Foreskin fibroblast (primary cell): Measurements from ENCODE around the gene KRI1.

DNA sequence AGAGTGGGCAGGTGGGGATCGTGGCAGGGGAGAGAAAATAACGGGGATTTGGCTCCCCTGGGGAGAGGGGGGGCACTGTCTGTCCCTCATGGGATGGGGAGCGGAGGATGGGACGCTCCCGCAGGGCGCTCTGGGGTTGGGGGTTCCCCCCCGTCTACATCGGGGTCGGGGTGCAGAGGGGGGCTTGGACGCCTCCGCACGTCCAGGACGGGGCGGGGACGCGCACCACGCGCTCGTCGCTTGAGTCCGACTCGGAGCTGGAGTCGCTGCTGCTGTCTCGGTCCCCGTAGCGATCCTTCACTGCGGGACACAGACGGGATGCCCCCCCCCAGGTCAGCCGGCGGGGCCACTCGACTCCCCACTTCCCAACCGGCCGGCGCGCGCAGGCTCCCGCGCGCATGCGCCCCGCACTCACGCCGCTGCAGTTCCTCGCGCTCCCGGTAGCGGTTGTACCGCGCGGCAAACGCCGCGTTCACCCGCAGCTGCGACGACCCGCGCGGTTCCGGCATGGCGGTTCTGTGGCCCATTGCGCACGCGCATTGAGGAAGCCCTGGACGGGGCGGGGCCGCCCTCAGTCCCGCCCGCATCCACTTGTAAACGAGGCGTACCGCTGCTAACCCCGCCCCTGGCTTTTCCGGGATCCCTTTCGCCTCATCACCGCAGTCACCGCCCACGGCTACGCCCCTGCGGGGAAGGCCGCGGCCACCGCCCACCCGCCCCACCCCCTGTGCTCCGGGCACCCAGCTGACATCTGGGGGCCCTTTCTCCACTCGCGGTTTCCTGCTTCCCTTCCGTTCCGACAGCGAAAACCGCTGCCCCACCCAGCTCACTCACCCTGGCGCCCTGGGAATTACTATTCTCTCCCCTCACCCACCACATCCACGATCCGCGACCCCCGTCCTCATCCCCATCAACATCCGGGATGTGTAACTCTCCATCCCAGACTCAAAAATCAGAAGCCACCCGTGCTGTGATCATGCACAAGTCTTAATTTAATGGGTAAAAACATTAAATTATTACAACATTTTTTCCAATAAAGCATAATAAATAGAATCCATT lies at the start of gene KRI1:
KRI1 (minus strand) TSS at position 520 of the 1,059 bp plus-strand sequence.
- RRBS: under 1% methylated on average over 36 of the region's 98 CpGs

GRCh38 chr19:10604029-10605255 lies 17.3 kb upstream of the AP1M2 start:
- RRBS: no CpG with 5 or more reads among the region's 20 CpGs

- RRBS: 0% methylated on average over 15 of the region's 73 CpGs
These were observed 522 bp downstream of the ILF3 start for GRCh38 chr19:10654518-10655218.

- RRBS: no CpG with 5 or more reads among the region's 10 CpGs
These were observed 19.5 kb upstream of the QTRT1 start for GRCh38 chr19:10681566-10682244.

GRCh38 chr19:10683601-10683931 lies 17.7 kb upstream of the QTRT1 start:
- RRBS: 88% methylated on average over 9 of the region's 17 CpGs

DNA sequence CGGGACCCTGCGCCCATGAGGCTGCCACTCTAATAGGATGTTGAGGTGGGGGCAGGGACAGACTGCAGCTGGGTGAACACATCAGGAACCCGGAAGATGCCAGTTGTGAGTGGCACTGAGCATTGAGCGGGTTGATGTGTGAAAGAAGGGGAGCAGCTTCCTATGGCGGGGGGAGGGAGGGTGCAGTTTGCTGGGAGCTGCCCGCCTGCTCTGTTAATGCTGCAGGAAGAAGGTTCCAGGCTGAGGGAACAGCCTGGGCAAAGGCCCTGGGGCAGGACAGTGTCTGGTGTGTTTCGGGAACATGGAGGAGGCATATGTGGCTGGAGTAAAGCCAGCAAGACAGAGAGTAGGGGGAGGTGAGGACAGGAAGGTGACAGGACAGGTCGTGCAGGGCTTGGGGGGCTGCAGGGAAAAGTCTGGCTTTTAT lies 29.8 kb downstream of the DNM2 start:
- RRBS: no CpG with 5 or more reads among the region's 8 CpGs

DNA sequence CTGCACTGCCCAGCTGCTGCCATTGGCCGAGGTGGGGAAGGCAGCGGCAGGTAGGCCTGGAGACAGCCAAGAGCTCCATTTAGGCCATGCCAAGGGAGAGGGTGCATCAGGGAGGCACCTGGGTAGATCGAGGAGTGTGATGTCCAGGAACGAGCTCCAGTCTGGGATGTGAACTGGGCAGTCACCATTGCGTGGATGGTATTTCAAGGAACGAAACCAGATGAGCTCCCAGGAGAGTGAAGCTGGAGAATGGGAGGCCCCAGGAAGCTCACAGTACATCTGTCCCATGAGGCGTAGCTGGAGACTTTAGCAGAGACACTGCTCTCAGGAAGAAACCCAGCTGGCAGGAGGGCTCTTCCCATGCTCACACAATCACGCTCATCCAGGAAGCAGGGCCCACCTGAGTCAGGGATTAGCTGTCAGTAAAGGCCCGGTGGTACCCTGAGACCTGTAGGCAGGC lies 15.4 kb downstream of the TMED1 start:
- RRBS: no CpG with 5 or more reads among the region's 9 CpGs

GRCh38 chr19:10836416-10836866 lies 429 bp upstream of the TMED1 start:
- RRBS: no CpG with 5 or more reads among the region's 31 CpGs

DNA sequence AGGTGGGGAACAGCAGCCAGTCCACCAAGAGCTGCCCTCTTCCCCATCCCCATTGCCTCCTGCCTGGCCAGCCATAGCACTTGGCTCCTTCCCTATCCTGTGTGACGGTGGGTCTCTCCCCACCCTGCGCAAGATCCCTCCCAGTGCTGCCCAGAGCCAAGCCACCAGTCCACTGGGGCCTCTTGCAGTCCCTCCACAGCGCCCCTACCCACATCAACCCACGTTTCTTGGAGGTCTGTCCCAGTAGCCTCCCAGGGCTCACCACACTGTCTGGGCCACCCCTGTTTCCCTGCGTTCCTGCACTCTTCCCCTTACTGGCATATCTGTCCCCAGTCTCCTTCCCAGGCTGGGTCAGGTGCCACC lies 25.0 kb downstream of the CARM1 start:
- RRBS: no CpG with 5 or more reads among the region's 5 CpGs

- RRBS: no CpG with 5 or more reads among the region's 12 CpGs
These were observed 8.1 kb downstream of the YIPF2 start for GRCh38 chr19:10920321-10920779.

GRCh38 chr19:10984560-10985071 lies 23.8 kb downstream of the SMARCA4 start:
- RRBS: no CpG with 5 or more reads among the region's 15 CpGs

GRCh38 chr19:11138471-11139300 lies 16.9 kb downstream of the SPC24 start:
- RRBS: no CpG with 5 or more reads among the region's 15 CpGs

DNA sequence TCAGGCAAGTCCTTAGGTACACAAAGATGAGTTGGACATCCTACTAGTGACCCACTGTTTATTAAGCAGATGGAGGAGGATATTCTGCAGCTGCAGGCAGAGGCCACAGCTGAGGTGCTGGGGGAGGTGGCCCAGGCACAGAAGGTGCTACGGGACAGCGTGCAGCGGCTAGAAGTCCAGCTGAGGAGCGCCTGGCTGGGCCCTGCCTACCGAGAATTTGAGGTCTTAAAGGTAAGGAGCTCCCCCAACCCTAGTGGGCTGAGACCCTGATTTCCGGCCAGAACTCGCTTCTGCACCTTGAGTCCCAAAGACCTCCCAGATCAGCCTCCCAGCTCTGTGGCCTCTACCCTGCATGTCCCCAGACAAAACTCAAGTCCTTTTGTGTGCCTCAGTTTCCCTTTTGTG lies 649 bp downstream of the ANGPTL8 start:
- RRBS: no CpG with 5 or more reads among the region's 7 CpGs

GRCh38 chr19:11247304-11247888 lies 8.0 kb downstream of the ANGPTL8 start:
- RRBS: 22% methylated on average over 4 of the region's 15 CpGs

DNA sequence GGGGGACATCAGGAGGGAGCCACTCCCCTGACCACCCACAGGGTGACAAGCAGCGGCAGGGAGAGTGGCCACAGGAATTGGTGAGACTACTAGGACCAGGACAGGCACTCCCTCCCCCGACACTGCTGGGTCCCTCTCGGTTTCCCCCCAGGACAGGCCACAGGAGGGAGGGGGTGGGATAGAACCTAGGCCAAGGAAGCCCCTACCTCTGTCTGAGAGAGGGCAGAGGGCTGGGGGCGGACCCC lies 9.0 kb downstream of the DOCK6 start:
- RRBS: no CpG with 5 or more reads among the region's 4 CpGs

DNA sequence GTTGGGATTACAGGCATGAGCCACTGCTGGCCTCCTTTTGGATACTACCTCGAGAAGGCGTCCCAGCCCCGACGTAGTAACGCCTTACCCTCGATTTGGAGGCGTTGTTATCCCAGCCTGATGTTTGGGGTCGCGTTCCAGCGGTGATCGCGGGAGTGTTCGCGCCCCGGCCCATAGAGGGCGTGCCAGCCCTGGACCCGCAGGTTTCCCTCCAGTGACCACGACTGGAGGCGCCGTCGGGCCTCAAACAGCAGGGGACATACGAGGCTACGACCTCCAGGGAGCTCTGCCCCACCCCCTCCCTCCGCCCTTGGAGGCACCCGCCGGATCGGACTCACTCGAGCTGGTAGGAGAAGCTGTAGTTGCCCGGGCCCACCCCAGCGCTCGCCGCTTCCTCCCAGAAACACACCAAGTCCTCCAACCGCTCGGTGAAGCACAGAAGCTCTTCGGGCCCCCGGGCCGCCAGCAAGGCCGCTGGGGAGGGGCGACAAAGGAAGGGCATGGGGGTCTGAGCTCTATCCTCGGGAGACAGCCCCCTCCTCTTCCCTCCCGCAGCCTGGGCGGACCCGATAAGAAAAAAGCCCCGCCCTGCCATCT lies 1.3 kb downstream of the EPOR start:
- RRBS: 3% methylated on average over 8 of the region's 44 CpGs

DNA sequence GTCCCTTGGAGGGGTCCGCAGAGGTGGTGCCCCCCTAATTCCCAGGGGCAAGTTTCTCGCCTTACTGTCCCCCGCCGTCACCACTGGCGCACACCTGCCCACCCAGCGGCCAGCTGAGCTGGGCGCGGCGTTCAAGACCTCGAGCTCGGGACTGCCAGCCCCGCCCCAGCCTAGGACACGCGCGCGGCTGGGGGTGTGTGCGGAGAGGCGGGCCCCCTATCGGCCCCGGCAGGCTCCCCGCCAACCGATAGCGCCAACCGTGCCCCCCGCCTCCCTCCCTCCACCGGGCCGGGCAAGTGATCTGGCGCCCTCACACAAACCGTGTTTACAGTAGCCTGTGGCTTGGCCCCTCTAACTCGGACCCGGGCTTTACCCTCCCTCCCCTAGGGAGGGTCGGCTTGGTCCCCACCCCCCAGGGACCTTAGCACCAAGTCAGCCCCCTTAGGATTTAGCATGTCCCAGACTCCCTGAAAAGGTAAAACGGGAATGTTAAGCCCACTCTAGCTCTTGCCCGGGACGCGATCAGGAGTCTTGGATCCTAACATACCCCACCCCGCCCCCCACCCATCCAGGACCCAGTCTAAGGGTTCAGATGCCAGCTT lies 647 bp downstream of the EPOR start:
- RRBS: 3% methylated on average over 15 of the region's 37 CpGs

- RRBS: no CpG with 5 or more reads among the region's 20 CpGs
These were observed 2.5 kb upstream of the RGL3 start for GRCh38 chr19:11421654-11422023.

DNA sequence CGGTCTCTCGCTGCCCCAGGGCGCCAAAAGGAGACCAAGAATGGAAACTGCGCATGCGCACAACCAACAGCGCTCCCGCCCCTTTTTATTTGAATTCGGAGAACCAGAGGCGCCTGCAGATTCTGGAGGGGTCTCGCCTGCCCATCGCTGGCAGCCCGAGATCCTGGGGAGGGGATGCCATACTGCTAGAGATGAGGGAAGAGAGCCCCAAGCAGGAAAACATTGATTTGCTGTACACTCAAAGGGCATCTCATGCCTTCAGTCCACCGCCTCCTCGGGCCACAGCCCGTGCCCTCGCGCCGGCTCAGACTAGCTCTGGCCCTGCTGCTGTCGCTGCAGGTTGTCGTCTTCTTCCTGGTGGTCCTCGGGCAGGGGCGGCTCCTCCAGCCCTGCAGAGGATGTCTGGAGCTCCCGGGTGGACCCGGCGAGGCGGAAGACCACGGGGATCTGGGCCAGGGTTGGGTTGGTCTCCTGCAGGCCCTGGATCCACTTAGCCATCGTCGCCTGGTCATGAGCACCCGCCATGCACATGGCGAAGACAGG lies 307 bp upstream of the ZNF653 start:
- RRBS: 4% methylated on average over 3 of the region's 31 CpGs

DNA sequence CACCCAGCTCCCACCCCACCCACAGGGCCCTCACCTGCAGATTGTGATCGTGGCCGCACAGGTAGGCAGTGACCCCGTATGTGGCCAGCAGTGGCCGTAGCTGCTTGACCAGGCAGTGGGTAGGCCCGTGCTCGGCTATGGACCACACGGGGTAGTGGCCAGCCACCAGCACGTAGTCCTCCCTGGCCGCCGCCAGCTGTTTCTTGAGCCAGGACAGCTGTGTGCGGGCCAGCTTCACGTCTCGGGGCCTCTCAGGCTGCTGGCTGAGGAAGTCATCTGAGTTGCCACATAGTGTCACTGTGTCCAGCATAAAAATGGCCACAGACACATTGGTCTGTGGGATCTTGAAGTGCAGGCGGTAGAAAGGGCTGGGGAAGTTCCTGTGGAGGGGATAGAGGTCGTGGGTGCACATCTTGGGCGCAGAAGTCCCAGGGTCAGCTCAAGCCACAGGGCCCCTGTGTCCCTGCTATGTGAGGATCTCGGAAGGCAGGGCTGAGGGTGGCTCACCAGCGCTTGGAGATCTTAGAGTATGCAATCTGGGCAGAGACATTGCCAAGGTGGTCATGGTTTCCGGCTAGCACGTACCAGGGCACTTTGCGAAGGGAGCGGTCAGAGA lies 1.1 kb downstream of the ACP5 start:
- RRBS: no CpG with 5 or more reads among the region's 22 CpGs